Measurements from ENCODE around the genes GAPDHS, IGFLR1, WDR62 and ZNF566.

- RRBS: 38% methylated on average over 8 of the region's 30 CpGs
Observed at GRCh38 chr19:35299621-35300067, 7.7 kb downstream of the MAG start.

- RRBS: 86% methylated on average over 1 of the region's 13 CpGs
Observed at GRCh38 chr19:35330388-35331109, 1.6 kb downstream of the CD22 start.

GRCh38 chr19:35345865-35346500 lies 1.7 kb upstream of the FFAR1 start:
- RRBS: 30% methylated on average over 5 of the region's 18 CpGs

DNA sequence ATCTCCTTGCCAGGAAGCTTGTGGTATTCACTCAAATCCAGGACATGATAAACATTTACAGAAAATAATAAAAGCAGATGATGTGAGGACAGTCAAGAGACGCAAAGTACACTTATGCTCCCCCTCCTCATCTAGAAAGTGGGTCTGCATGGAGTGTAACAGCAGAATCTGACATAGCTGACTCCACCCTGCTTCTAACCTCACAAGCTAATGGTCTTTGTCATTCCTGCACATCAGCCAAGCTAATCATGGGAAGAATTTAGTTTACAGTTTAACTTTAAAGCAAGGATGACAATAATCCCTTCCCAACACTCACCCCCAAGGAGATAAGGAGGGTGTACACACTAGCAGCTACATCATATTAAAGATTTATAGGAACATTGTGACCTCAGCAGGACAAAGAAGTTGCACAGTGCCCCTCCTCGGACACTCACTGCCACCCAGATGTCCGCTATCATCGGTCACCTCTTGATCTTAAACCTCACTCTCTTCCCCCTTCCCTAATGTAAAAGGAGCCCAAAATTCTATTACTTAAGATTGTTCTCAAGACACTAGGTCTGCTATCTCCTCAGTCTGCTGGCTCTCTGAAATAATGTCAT lies 17.7 kb upstream of the FFAR2 start:
- RRBS: no CpG with 5 or more reads among the region's 4 CpGs

- RRBS: no CpG with 5 or more reads among the region's 47 CpGs
Observed at GRCh38 chr19:35533264-35533963, at the start of gene GAPDHS. GAPDHS (plus strand) TSS chr19:35533456.

GRCh38 chr19:35551659-35551870 lies 6.1 kb downstream of the TMEM147 start:
- RRBS: no CpG with 5 or more reads among the region's 4 CpGs

- RRBS: no CpG with 5 or more reads among the region's 11 CpGs
Observed at GRCh38 chr19:35552861-35553501, 7.6 kb downstream of the TMEM147 start.

GRCh38 chr19:35638053-35638535 lies 3.5 kb upstream of the ETV2 start:
- RRBS: no CpG with 5 or more reads among the region's 7 CpGs

DNA sequence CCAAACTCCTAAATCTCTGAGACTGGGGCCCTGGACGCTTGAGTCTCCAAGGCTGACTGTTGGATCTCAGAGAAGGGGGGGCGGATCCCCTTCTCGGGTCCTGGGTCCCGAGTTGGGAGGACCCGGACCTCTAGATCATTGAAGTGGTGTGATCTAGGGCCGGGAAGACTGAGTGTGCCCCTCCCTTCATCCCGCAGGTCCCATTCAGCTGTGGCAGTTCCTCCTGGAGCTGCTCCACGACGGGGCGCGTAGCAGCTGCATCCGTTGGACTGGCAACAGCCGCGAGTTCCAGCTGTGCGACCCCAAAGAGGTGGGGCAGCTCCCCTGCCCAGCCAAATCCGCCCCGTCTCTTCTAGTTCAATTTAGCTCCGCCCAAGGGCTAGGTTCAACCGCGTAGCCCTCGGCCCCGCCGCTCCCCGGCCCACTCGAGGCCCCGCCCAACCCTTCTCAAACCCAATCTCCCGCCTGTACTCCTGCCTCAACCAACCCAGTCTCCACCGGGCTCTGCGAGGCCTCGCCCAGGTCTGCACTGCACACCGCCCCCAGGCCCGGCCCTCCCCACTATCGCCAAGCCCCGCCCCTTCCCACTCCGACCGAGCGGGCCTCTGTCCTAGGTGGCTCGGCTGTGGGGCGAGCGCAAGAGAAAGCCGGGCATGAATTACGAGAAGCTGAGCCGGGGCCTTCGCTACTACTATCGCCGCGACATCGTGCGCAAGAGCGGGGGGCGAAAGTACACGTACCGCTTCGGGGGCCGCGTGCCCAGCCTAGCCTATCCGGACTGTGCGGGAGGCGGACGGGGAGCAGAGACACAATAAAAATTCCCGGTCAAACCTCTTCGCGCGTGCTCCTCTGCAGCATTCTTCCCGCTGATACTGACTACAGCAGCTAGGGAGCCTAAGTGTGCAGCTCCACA lies 2.7 kb downstream of the ETV2 start:
- RRBS: 1% methylated on average over 28 of the region's 65 CpGs

DNA sequence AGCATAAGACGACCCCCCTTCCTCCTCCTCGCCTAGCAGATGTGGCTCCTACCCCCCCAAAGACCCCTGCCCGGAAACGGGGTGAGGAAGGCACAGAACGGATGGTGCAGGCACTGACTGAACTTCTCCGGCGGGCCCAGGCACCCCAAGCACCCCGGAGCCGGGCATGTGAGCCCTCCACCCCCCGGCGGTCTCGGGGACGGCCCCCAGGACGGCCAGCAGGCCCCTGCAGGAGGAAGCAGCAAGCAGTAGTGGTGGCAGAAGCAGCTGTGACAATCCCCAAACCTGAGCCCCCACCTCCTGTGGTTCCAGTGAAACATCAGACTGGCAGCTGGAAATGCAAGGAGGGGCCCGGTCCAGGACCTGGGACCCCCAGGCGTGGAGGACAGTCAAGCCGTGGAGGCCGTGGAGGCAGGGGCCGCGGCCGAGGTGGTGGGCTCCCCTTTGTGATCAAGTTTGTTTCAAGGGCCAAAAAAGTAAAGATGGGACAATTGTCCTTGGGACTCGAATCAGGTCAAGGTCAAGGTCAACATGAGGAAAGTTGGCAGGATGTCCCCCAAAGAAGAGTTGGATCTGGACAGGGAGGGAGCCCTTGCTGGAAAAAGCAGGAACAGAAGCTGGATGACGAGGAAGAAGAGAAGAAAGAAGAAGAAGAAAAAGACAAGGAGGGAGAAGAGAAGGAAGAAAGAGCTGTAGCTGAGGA lies 2.2 kb downstream of the KMT2B start:
- RRBS: 77% methylated on average over 4 of the region's 23 CpGs

DNA sequence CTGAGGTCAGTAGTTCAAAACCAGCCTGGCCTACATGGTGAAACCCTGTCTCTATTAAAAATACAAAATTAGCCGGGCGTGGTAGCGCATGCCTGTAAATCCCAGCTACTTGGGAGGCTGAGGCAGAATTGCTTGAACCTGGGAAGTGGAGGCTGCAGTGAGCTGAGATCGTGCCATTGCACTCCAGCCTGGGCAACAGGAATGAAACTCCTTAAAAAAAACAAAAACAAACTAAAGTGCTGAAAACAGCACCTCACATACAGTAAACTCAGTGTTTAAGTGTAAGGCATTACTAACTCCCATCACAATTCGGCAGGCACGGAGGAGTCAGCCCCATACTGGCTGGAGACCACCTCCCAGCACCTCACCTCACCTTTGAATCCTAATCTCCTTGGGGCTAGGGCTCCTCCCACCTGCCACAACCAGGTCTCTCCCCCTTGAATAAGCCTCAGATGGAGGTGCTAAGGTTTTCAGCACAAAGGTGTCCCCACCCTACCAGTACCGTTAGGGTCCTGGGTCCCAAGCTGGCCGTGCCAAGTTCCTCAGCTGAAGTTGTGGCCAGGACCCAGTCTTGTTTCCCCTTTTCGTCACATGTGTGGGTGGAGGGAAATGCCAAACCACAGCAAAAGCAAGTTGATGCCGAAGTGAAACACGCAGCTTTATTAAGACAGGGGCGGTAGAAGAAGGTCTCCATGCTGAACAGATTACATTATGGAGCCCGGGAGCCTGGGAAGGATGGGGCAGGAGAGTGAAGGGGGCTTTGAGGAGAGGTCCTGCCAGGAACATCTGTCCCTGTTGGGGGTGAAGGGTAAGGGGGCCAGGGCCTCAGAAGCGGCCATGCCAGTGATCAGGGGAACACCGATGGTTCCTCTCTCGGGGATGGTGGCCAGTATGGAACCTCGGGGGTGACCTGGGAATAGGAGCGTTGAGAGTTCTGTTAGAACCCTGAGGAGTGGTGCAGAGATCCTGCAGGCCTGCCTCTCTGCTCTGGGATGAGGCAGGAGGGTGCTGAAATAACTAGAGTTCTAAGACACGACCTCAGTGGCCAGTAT lies at the start of gene IGFLR1:
TSS of gene IGFLR1 (minus strand) at position 559 of the 1,052 bp plus-strand sequence.
- RRBS: no CpG with 5 or more reads among the region's 19 CpGs

- RRBS: 73% methylated on average over 2 of the region's 8 CpGs
Observed at GRCh38 chr19:35746560-35747089, 1.2 kb downstream of the PSENEN start.

- RRBS: no CpG with 5 or more reads among the region's 10 CpGs
Observed at GRCh38 chr19:35754383-35754924, 2.4 kb downstream of the HSPB6 start.

GRCh38 chr19:35767095-35768290 lies 7.9 kb upstream of the ARHGAP33 start:
- RRBS: 43% methylated on average over 2 of the region's 45 CpGs

- RRBS: 2% methylated on average over 3 of the region's 13 CpGs
Observed at GRCh38 chr19:35899989-35900290, 2.4 kb upstream of the HCST start.

- RRBS: 1% methylated on average over 32 of the region's 56 CpGs
Observed at GRCh38 chr19:36054835-36055438, at the start of gene WDR62. WDR62 (plus strand) TSS chr19:36054897.

DNA sequence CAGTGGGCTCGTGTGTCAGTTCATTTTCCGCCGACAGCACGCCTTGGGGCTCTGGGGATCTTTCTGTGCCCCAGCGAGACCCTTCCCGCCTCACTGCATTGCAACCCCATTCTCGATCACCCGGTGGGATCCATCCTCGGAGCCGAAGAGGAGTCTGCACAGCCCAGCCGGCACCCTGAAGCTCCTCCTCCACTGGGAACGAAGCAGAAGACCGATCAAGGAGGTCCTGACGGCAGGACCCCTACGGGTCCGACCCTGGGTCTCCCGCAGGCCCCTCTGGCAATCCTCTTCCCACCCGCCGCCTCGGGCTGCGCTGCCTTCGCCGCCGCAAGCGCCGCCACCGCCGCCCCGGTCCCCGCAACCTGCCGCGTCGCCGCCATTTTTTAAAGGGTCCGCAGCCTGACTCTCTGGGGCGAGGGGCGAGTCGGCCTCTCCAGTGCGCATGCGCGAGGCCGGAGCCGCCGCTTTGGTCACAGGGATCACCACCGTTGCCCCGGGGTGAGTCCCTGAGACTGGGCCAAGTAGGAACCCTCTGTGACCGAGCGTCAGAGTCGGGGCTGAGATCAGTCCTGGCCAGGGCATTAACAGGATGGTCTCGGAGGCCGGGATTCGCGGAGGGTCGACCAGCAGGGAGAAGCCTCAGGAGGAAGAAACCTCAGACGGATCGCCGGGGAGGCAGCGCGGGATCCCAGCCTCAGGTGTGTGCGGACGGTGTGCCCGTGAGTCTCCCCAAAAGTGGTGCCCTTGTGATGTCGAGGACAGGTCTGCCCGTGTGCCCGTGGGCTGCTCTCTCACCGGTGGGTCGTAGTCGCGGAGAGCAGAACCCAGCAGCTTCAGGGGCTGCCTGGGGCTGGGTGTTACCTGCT lies 42.6 kb downstream of the ZNF146 start:
- RRBS: 20% methylated on average over 11 of the region's 69 CpGs

GRCh38 chr19:36423778-36424205 lies 5.3 kb upstream of the ZFP82 start:
- RRBS: no CpG with 5 or more reads among the region's 3 CpGs

- RRBS: under 1% methylated on average over 6 of the region's 60 CpGs
Observed at GRCh38 chr19:36488640-36489757, at the start of gene ZNF566. ZNF566 (minus strand) TSS chr19:36489561.

- RRBS: no CpG with 5 or more reads among the region's 6 CpGs
Observed at GRCh38 chr19:36719062-36719963, 31.9 kb downstream of the ZNF567 start.

Measured in zone of skin (tissue), 1 donor.